ENCODE measurements around the gene PLEKHA7.

- PRO-cap, 4 experiments: peak in 4 of 4 experiments; most common plus-strand start chr11:14583652 (in 3); most common minus-strand start chr11:14583534 (in 3)
- RAMPAGE, long total RNA, 2 experiments: start-site peak on the minus strand in 1 of 2 experiments, at chr11:14583446-14583543 at its widest, 8 reads per replicate
These were observed 60.4 kb upstream of the PDE3B start for GRCh38 chr11:14582870-14583890.

GRCh38 chr11:14599421-14599973, 44.1 kb upstream of the PDE3B start:
- PRO-cap, 4 experiments: no peak in any of the 4 experiments
- RAMPAGE, long total RNA, 2 experiments: no peak in any of the 2 experiments

DNA sequence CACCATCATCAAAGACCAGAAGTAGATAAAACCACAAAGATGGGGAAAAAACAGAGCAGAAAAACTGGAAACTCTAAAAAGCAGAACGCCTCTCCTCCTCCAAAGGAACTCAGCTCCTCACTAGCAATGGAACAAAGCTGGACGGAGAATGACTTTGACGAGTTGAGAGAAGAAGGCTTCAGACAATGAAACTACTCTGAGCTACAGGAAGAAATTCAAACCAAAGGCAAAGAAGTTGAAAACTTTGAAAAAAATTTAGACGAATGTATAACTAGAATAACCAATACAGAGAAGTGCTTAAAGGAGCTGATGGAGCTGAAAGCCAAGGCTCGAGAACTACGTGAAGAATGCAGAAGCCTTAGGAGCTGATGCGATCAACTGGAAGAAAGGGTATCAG, 18.7 kb downstream of the PDE3B start:
- PRO-cap, 4 experiments: no peak in any of the 4 experiments
- RAMPAGE, long total RNA, 2 experiments: no peak in any of the 2 experiments

DNA sequence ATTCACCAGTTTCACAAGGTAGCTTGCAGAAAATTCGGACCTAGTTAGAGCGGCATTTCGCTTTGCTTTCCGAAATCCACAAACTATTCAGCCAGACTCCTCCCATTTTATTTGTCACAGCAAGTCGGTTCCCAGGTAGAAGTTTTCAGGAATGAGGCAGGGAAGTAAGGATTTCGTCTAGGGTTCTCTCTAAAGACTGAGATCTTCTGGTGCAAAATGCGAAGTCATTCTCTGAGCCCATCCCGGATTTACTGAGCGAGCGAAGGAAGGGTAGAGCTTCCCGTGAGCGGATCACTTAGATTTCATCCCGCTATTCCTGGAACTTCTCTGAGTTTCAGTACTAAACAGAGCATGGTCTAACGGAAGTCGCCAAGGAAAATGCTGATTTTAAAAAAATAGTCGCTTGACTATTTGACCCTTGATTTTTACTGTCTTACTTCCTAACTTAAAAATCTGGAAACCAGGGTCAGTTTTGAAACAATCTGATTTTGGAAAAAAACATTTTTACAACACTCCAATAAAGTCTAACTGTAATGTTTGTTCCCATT, 3.1 kb upstream of the CALCA start:
- PRO-cap, 4 experiments: peak in 1 of 4 experiments; most common minus-strand start position 253 of the sequence (in 1)
- RAMPAGE, long total RNA, 2 experiments: no peak in any of the 2 experiments

DNA sequence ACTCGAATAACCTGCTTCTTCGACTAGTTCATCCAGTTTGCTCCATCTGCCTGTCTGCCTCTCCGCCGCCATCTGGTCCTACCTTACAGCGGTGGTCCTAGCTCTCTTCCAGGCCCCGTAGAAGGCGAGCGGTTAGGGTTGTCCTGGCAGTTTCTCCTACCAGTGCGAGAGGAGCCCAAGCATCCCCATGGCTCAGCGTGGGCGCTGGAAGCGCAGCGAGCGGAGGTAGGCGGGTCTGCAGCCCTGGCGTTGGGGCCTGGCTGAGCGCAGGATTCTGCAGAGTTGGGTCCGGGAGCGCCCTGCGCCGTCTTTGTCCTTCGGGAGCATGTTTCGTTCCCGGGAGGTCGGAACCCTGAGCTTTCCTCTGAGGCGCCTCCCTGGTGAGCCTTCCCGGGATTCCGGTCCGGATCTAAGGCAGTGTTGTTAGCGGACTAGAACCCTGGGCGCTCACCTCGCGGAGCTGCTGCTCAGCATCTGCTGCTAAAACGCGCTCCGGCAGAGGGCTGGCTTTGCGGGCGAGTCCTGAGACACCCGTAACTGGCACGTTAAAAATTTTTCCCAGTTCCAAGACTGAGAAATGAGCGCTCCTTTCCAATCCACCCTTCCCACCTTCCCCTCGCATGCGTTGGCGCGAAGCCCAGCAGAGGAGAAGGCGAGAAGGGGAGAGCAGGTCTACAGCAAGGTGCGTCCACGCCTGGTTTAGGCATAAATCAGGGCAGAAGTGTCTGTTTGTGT, 468 bp downstream of the CALCB start:
- PRO-cap, 4 experiments: no peak in any of the 4 experiments
- RAMPAGE, long total RNA, 2 experiments: no peak in any of the 2 experiments

GRCh38 chr11:15195418-15196047, 80.8 kb downstream of the INSC start:
- PRO-cap, 4 experiments: peak in 3 of 4 experiments; most common plus-strand start chr11:15195716 (in 2); most common minus-strand start chr11:15195575 (in 2)
- RAMPAGE, long total RNA, 2 experiments: no peak in any of the 2 experiments

DNA sequence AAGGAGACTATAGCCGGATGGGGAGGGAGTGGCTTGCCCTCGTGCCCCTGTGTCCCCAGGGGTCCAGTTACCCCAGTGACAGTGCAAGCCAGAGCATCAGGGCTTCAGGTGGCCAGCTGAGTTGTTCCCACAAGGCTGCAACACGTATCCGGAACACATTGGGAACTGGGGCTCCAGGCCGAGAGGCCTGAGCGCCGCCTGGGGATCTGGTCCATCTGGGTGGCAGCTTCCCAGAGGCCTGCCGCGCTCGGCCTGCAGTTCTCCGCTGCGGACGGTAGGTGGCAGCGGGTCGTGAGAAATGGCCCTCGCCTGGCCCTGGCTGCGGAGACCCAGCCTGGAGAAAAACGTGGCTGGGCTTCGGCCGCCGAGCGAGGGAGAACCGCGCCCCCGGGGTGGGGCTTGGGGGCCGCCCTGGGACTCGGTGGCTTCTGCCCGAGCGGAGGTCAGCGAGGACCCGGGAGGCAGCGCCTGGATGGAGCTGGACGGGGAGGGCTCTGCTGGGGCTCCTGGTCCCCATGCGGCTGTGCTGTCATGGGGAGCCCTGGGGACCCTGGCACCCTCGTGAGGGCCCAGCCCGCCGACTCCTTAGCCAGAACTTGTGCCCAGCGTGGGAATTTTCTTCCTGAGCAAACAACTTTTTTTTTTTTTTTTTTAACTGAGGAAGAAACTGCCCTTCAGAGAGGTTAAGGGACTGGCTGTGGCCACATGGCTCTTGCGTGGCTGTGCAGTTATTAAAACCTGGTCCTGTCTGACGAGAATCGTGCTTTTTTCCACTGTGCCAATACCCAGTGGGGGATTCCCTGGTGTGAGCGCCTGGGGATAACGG, 535.4 kb downstream of the INSC start:
- PRO-cap, 4 experiments: peak in 4 of 4 experiments; most common plus-strand start position 439 of the sequence (in 2); most common minus-strand start position 208 of the sequence (in 1)
- RAMPAGE, long total RNA, 2 experiments: no peak in any of the 2 experiments

GRCh38 chr11:15818383-15818963, 537.9 kb downstream of the SOX6 start:
- PRO-cap, 4 experiments: peak in 2 of 4 experiments; most common plus-strand start chr11:15818748 (in 2); most common minus-strand start chr11:15818486 (in 1)
- RAMPAGE, long total RNA, 2 experiments: no peak in any of the 2 experiments

- PRO-cap, 4 experiments: peak in 4 of 4 experiments; most common plus-strand start chr11:16111991 (in 3); most common minus-strand start chr11:16111809 (in 2)
- RAMPAGE, long total RNA, 2 experiments: start-site peak on the minus strand in 1 of 2 experiments, at chr11:16111848-16111866 at its widest, 40 reads per replicate
These were observed 244.6 kb downstream of the SOX6 start for GRCh38 chr11:16111580-16112277.

GRCh38 chr11:16115412-16116092, 240.8 kb downstream of the SOX6 start:
- PRO-cap, 4 experiments: peak in 3 of 4 experiments; most common plus-strand start chr11:16115777 (in 2); most common minus-strand start chr11:16115578 (in 3)
- RAMPAGE, long total RNA, 2 experiments: no peak in any of the 2 experiments

DNA sequence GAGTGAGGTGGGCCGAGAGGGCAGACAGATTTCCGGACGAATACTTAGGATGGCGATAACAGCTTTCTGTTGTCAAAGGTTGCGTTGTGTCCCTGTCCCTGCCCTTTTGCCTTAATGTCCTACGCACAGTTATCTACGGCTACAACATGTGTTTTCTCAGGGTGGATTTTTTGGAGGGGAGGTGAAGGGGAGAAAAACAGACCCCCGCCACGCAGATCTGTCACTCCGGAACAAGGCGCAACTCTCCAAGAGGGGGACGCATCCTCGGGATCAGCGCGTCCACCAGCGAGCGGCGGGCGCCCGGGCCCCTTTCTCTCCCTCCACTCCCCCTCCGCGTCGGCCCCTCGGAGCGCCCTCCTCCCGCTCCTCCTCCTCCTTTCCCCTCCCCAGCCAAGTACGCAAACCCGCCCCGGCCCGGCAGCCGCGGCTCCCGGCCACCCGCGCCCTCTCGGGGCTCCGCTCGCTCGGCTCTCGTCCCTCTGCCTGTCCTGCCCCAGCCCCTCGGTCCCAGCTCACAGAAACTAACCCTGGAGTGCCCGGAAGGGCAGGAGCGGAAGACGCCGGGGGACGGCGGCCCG, 131.7 kb upstream of the C11orf58 start:
- PRO-cap, 4 experiments: peak in 3 of 4 experiments; most common plus-strand start position 437 of the sequence (in 2); most common minus-strand start position 312 of the sequence (in 3)
- RAMPAGE, long total RNA, 2 experiments: no peak in any of the 2 experiments

DNA sequence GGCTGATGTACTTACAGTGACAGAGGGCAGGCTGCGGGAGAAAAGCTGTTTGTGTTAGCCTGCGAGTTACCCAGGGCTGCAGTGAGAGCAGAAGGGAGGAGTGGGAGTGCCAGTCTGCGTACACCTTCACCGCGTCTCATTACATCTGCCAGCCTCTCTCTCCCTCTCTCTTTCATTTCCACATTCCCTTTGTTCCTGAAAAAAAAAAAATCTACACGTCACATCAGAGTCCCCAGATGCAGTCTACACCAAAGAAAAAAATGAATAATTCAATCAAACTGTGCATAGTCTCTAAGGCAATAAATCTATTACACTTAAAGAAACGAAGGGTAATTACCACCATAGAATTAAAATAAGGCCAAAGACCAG, 126.4 kb upstream of the C11orf58 start:
- PRO-cap, 4 experiments: no peak in any of the 4 experiments
- RAMPAGE, long total RNA, 2 experiments: no peak in any of the 2 experiments

DNA sequence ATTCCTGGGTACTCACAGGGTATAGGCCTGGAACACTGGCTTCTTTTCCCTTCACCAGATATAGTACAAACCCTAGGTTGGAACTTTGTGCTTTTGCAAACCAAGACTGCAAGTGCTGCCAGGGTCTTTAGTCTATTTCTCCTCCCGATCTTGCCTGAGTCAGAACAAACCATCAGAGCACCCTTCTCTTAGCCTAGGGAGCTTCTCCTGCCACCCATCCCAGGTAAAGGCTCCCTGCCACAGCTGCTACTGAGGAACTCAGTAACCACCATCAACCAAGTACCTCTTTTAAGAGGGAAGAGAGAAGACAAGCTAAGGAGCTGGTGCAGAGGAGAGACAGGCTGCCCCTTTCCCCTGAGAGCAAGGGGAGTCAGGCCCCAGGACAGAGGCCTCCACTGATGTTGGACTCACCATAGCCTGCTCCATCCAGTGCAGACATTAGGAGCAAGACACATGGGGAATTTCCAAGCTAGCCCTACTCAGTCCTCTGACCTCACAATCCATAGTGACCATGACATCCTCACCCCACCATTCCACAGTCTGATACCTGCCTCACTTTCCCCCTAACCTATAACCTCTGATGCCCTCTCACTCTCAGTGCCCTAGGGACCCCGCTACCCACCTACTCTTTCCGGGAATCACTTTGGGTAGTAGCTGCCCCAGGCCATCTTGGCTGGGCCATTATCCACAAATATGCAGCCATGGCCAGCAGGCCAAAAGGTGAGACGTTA, 91.5 kb downstream of the PLEKHA7 start:
- PRO-cap, 4 experiments: no peak in any of the 4 experiments
- RAMPAGE, long total RNA, 2 experiments: no peak in any of the 2 experiments

- PRO-cap, 4 experiments: no peak in any of the 4 experiments
- RAMPAGE, long total RNA, 2 experiments: no peak in any of the 2 experiments
These were observed 68.3 kb downstream of the PLEKHA7 start for GRCh38 chr11:16945763-16946497.

GRCh38 chr11:16968954-16969691, 45.1 kb downstream of the PLEKHA7 start:
- PRO-cap, 4 experiments: no peak in any of the 4 experiments
- RAMPAGE, long total RNA, 2 experiments: no peak in any of the 2 experiments

- PRO-cap, 4 experiments: no peak in any of the 4 experiments
- RAMPAGE, long total RNA, 2 experiments: no peak in any of the 2 experiments
These were observed 32.6 kb downstream of the PLEKHA7 start for GRCh38 chr11:16981474-16982176.

- PRO-cap, 4 experiments: peak in 2 of 4 experiments; most common plus-strand start chr11:17013987 (in 2); most common minus-strand start chr11:17013993 (in 2)
- RAMPAGE, long total RNA, 2 experiments: start-site peak on the plus strand in 2 of 2 experiments, at chr11:17013953-17014318 at its widest, 6 to 15 reads per replicate; start-site peak on the minus strand in 2 of 2 experiments, at chr11:17013851-17014415 at its widest, 11 to 66 reads per replicate
These were observed at the start of gene PLEKHA7 for GRCh38 chr11:17013585-17014471. TSS of gene PLEKHA7 (minus strand) at chr11:17014414.

DNA sequence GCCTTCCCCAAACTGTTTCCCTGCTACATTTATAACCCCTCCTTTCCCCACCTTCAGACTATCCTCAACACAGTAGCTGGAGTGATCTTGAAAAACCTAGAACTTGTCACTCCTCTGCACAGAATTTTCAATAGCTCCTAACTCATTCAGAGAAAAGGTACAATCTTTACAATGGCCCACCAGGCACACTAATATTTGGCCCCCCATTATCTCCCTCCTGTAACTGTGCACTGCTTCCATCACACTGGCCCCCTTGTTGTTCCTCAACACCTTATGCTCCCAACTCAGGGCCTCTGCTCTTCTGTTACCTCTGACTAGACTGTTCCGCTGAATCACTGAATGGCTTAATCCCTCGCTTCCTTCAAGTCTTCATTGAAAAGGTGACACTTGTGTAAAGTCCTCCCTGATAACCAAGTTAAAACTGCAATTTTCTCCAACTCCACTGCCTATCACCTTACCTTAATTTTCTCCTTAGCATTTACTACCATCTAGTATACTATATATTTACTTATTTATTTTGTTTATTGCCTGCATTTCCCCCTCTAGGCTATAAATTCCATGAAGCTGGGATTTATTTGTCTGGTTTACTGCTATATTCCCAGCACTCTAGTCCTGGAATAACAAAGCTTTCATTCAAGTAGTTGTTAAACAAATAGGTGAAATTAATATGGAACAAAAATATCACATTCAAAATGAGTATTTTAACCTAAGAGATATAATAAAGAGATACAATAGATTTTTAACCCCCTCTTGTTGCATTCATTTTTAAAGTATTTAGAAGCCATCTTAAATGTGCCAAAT, 21.8 kb downstream of the PIK3C2A start:
- PRO-cap, 4 experiments: no peak in any of the 4 experiments
- RAMPAGE, long total RNA, 2 experiments: no peak in any of the 2 experiments

DNA sequence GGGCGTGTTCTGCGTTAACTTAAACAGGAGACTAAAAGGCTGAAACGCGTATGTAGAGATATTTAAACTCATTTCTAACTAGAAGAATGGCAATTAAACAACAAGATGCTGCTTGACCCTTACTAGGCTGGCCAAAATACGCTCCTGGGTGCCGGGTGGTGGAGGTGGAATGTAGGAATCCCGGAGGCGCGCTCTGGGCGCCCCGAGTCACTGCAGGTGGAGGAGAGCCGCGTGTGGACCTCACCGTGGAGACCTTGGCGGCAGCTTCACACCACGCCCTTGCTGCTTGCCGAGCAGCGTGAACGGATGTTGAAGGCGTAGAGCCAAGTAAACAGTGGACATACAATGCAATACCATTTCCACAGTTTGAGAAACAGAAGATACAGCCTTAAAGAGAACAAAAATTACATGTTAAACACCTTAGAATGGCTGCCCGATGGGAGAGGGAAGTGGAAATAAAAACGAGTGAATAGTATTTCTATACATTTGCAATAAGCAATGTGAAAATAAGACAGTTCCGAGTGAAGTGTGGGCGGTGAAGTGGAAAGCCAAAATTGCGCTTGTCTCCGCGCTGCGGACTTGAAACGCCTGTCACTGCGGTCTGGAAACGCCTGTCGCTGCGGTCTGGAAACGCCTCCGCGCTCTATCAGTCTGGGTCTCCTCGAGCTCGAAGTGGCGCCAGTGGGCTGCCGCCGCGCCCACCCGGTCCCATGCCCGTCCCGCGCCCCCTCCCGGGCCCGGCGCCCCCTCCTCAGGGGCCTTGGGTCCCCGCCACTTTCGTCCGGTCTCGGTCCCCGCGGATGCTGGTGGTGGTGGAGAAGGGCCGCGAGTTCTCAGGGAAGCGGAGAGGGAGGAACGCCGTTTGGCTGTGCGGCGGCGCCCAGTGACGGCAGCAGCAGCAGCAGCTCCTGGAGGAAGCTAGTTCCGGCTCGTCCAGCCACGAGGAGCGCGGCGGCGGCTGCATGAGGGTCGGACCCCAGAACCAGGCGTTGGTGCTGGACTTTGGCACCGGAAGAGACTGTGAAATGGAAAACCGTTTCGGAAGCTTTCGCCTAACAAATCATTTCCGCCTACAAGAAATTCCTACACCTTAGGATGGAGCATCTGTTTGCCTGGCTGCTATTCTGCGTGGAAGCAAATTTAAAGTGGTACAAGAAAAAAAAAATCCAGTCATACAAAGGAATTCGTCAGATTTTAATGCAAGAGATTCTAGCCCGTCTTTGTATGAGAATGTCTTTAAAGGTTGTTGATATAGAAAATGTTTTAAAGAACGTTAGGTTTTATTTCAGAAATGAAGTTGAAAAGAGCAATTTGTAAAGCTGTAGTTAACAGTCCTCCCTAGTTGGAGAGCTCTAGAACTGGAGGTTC, 1.7 kb downstream of the NCR3LG1 start:
- PRO-cap, 4 experiments: peak in 2 of 4 experiments; most common plus-strand start position 591 of the sequence (in 1); most common minus-strand start position 991 of the sequence (in 2)
- RAMPAGE, long total RNA, 2 experiments: no peak in any of the 2 experiments

- PRO-cap, 4 experiments: no peak in any of the 4 experiments
- RAMPAGE, long total RNA, 2 experiments: no peak in any of the 2 experiments
These were observed 42.6 kb upstream of the KCNJ11 start for GRCh38 chr11:17430921-17431647.

Measured in right lobe of liver (tissue), 4 donors.